Jurkat, Clone E6-1 (cell line): ENCODE results near the genes SLC26A9, MAPKAPK2 and FCMR.

DNA sequence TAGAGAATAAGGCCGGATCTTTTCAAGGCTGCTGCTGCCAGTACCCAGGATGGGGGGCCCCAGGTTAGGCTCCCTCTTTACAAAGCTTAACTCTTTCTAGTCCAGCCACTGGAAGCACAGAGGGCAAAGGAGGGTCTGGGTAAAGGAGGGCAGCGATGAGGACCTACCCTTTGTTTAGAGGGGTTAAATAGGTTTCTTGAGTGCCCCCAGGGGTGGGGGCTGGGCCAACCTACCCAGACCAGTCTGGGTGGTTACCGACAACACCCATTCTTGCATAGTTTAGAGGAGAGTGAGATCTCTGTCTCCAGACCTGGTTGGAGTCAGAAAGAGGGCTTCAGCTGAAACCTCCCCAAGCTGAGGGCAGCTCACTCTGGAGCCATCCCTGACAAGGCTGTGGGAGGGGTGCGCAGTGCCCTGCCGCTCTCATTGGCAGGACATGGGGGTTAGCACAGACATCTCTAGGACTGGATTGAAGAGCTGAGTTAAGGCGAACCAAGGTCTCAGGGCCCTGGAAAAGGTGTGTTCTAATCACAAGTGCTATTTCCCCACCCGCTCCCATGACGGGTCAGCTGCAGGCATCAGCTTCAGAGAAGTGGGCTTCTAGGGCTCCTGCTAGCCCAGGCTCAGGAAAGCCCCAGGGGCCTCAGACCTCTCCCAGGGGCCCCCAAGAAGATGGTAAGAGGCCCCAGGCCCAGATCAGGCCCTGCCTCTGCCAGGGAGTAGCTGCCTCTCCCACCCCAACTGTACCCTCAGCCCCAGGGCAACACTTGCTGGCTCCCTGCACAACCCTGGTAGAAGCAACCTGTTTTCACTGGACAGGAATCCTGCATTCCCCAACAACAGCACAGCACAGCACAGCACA lies 6.9 kb downstream of the BLACAT1 start:
- RRBS = no CpG with 5 or more reads among the region's 8 CpGs

- RRBS = no CpG with 5 or more reads among the region's 5 CpGs
Observed at GRCh38 chr1:205668970-205669445, 11.3 kb downstream of the SLC45A3 start.

DNA sequence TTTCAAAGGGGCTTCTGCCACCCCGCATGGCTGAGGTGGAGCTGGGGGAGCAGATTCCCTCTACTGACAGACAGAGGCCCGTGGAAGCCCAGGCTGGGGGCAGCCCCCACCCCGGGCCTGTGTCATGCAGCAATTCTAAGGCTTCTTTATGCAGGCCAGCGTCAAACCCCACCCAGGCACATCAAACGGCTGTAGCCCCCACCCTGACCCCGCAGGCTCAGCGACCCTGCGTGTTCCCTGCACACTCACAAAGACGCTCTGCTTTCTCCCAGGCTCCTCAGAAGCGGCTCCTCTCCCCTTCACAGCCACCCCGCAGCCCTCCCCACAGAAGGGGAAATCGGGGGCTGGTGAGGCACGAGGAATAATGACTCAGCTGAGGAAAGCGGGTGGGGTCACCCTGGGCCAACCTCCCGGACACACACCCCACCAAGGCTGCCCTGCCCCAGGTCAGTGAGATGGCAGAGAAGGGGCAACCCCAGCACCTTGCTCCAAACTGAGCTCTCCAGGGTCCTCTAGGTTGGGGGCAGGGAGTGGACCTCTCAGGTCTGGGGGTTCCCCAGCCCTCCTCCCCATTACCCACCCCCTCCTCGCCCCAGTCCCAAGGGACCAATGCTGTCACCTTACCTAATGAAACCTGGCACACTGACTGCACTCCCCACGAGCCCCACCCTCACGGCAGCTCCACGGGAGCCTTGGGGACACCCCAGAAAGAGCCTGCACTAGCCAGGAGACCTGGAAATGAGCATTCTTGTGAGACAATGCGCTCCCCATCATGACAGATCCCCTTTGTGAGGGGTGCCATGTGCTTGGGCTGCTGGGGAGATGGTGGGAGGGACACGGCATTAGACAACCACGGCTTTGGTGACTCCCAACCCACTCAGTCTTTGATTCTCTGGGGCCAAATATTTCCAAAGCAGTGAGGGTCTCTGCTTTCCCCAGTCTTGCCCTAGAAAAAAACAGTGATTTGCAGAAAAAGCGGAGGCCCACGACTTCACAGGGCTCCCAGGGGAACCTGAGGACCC lies 10.6 kb downstream of the SLC45A3 start:
- RRBS = no CpG with 5 or more reads among the region's 24 CpGs

DNA sequence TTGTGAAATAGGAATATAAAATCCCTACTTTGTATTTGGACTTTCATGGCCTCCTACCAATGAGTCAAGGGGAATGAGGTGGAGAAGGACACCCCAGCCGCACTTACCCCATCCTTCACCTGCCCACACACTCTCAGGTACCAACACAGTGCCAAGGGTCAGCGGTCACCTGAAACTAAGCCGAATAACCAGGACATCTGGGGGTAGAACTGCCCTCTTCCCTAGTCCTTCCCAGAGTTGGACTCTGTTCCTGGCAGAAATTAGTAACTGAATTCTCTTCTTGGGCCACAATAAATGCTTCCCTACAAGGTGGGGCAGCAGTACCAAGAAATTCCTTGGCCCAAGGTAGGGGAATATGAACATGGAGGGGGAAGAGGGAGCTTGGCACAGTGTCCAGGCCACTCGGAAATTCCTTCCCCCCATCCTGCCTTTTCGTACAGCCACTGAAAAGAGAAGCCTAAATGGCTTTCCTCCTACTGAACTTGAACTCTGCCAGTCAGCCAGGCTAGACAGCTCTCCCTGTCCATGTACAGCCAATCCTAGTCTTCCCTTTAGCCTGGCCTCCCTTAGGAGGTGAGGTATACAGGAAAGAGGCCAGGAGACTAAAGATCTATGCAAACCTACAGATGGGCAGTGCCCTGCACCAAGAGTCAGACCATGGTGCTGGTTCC lies 7.2 kb downstream of the SLC45A3 start:
- RRBS = no CpG with 5 or more reads among the region's 5 CpGs

- RRBS = 94% methylated on average over 2 of the region's 17 CpGs
Observed at GRCh38 chr1:205678128-205679271, 1.8 kb downstream of the SLC45A3 start.

- RRBS = no CpG with 5 or more reads among the region's 3 CpGs
Observed at GRCh38 chr1:205701011-205701541, 20.8 kb upstream of the SLC45A3 start.

- RRBS = no CpG with 5 or more reads among the region's 6 CpGs
Observed at GRCh38 chr1:205720194-205721051, 29.6 kb downstream of the NUCKS1 start.

DNA sequence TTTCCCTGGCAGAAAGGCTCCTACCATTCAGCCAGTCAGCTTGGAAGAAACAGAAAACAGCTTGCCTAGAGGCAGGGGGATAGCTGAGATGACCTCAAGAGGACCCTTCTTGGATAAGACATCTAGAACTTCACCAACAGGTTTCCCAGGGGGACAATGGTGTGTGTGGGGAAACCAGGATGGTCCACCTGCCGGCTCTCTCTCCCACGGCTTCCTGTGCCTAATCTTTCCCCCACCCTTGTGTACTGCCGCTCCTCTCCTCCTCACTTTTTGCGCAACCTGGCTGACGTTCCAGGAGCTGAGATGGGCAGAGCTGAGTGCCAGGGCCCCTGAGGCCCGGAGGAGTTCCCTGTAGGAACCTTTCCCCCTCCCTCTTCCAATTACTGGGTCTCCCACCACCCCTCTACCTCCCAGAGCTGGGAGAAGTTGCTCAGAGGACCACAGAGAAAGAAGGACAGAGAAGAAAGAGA lies 7.0 kb downstream of the SLC26A9 start:
- RRBS = no CpG with 5 or more reads among the region's 6 CpGs

- RRBS = no CpG with 5 or more reads among the region's 7 CpGs
Observed at GRCh38 chr1:205943307-205943712, at the start of gene SLC26A9. Gene SLC26A9 (minus strand): TSS chr1:205943456.

- RRBS = no CpG with 5 or more reads among the region's 12 CpGs
Observed at GRCh38 chr1:205983706-205984415, 19.3 kb downstream of the RAB7B start.

DNA sequence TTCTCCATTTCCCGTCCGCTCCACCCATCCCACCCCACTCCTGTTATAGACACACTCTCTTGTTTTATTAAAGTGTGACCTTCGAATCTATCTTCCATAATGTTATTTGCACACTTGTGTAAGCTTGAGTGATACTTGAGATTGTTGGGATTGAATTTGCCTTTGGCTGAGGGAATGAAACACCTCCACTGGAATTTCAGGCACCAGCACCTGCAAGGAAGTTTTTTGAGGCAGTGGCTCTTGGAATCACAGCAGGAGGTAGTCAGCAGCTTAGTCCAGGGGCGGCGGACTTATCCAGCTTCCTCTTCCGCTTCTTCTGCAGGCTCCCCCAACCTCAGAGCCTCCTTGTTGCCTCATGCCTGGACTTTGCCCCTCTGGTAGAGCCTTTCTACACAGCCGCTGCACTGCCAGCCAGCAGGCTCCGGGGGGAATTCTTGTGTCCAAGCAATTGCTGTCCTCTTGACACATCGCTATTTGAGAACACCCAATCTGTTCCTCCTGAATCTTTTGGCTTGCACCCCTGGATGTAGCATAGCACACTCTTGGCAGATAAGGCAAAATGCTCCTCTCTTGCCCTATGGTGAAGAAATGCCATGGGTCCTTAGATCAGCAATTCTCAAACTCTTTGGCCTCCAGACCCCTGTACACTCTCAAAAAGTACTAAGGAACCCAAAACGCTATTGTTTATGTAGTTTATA lies 4.4 kb upstream of the RHEX start:
- RRBS = no CpG with 5 or more reads among the region's 10 CpGs

DNA sequence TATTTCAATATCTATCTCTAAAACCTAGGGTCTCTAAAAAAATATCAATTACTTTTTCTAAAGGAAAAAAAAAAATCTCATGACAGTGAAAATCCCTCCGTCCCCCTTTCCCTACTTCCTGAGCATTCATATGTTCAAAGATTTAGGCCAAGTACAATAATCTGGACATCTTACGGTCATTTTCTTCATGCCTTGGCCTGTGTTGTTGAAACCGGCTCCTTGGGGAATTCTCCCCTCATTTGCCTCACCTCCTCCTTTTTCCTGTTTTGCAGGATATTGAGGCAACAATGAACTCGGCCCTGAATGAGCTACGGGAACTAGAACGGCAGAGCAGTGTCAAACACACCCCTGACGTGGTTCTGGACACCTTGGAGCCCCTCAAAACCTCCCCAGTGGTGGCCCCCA lies 9.5 kb upstream of the IKBKE start:
- RRBS = no CpG with 5 or more reads among the region's 7 CpGs

DNA sequence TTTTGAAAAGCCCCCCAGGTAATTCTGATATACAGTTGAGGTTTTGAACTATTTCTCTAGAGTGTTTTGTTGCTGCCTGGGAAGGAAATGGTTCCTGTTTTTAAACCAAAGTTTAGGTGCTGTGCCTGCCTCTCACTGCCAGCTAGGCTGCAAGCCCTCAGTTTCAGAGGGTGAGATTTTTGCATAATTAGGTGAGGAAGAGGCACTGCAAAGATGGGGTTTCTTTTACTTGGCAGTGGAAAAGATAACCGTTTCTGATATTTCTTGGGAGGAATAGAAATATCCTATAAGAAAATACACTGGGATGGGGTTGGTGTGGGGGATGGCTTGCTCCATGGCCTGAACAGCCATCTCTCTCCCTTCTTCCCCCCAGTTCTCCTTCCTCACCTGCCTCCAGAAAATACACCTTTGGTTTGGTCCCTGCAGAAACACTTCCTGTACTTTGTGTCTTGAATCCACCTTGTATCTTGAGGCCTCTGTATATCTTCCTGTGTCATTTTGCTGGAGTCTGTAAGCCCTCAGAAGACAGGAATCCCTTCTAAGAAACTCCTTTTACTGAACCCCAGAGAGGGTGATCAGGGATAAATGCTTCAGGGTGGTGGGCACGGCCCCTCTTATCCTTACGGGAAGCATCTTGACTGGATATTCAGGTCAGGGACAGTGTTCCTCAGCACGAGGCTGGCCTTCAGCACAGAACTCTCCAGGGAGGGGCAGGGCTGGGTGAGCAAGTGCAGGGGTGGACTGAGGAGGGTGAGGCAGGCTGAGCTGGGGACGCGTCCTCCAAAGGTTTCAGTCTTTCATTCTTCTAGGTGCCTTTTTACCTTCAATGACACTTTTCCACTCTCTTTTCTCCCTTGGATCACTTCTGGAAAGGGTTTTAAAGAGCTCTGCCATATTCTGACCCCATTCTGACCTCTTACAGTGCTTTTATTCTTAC lies 52.1 kb downstream of the RASSF5 start:
- RRBS = no CpG with 5 or more reads among the region's 6 CpGs

- RRBS = no CpG with 5 or more reads among the region's 4 CpGs
Observed at GRCh38 chr1:206609184-206609990, 2.9 kb downstream of the EIF2D start.

DNA sequence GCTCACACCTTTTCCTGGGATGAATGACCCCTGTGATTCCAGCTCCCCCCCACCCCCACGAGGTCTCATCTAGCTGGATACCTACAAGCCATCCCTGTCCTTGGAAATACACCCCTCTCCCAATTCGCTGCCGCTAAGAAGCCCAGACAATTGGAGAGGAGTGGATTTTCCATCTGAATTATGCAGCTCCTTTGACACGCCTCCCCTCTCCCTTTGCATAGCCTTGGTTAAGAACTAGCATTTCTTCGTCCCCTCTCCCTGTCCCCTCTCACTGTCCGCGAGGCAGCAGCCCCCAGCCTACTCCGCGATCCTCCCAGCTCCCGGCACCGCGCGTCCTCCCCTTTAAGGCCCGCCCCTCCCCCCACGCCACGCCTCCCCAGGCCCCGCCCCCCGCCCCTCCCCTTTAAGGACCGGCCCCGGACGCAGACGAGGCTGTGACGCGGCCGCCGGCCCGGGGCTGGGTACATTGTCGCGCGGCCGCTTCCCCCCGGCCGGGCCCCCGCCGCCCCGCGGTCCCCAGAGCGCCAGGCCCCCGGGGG lies at the start of gene MAPKAPK2:
TSS of gene MAPKAPK2 (plus strand) at position 435 of the 539 bp plus-strand sequence.
- RRBS = 2% methylated on average over 17 of the region's 39 CpGs

DNA sequence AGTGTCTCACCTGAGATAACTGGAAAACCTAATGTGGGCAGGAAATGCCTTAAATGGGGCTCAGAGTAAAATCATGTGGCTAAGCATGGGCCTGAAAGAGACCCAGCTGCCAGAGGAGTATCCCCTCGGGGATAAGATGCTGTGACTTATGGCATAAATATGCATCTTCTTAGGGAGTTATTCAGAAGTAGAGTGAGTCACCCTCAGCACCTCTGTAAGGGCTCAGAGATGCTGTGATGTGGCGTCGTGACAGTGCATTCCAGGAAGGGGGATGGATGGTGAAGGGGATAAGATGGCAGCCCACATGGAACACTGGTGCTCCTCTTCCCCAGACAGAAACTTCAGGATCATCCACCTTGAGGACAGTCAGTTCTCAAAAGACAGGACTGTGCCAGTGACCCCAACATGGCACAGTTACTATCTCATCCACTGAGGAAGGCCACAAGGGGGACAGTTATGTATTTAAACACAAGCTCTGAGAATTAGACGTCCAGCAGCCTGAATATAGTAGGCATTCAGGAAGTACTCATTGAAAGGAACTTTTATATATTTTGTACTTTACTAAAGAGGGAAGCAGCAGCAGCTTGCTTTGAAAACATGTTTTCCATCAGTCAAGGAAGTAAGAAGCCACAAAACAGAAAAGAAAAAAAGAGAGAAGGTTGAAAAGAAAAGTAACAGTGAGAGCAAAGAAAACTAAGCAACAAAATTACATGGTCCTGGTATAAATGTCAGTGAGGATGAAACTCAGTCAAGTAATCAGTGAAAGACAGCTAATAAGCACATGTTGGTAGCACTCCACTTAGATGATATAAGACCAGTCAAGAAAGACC lies 8.3 kb downstream of the IL24 start:
- RRBS = no CpG with 5 or more reads among the region's 4 CpGs

DNA sequence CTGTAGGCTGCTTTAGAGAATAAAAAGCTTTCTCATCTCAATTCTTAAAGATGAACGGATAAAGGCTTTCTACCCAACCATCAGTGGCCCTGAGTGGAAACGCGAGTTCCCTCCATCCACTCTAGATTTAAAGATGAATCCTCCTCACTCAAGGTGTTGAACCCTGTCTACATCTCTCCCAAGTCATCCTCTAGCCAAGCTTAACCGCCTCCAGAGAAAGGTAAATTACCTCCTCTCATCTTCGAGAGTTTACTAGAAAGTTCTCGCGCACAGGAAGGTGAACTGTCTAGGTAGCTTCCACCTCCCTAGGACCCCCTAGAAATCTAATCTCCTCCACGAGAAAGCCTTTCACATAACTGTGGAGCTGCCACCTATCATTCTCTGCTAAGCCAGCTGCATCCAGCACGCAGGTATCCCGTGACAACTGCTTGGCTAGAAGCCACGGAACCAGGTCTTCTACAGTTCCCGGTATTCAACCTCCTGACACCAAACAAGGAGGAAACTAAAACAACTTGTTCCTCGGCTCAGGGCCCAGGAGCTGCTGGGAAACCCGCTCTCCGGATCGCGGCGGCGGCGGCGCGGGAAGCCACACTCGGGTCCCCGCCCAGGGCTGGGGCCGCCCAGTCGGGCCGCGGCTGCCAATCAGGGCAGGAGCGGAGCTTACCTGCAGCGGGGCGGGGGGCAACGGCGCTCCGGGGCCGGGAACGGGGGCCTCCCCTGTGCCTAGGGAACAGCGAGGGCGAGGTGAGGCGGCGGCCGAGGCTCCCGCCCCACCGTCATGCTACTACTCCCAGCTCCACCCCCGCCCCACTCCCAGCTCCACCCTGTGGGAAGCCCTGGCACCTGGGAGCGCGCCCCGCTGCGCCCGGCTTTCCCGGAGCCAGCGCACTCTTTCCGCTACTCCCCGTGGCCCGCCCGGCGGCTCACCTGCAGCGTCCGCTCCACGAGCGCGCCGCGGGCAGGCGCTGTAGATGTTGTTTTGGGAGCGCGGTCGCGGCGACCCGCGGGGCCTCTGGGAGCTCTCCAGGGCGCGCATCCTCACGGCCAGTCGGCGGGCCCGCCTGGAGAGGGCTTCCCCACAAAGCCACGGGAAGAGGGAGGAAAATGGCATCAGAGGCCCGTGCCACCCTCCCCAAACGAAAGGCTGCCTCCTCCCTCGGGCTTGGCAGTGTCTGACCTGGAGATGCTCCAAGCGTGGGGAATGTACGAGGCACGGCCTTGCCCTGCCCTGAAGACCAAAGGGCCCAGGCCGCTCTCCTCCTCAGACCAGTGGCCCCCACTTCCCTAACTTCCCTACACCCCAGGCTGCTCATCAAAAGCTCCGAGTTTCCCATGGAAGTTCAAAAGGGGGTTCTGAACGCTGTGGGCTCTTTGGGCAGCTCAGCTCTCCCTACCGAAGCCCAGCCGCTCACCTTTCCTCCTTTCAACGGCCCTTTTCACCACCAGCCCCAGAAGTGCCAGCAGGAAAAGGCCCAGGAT lies 12.1 kb downstream of the IL24 start:
- RRBS = 95% methylated on average over 9 of the region's 90 CpGs

GRCh38 chr1:206921805-206922399 lies at the start of gene FCMR:
Gene FCMR (minus strand): TSS chr1:206921941.
- RRBS = no CpG with 5 or more reads among the region's 8 CpGs

DNA sequence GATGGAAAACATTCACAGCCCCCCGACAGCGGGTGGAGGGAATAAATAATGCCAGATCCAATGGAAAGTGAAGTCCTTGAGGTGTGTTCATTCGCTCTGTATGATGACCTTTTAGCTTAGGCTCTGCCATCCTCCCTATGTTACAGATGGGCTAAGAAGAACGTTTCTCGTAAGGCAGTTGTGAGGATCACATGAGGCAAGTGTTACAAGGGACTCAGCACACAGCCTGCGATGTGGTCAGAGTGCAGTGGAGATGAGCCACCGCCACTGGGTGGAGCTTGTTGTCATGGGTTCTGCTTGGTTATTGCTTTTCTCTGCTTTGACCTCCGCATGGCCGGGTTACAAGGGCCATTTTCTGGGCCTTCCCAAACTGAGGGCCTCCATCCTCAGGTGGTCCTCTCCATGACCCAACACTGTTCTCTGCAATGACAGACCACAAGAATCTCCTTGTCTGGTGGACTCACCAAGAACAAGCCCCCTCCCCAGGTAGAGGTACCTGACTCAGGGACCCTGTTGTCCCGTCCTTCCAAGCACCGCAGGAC lies 3.6 kb upstream of the FCMR start:
- RRBS = no CpG with 5 or more reads among the region's 11 CpGs

DNA sequence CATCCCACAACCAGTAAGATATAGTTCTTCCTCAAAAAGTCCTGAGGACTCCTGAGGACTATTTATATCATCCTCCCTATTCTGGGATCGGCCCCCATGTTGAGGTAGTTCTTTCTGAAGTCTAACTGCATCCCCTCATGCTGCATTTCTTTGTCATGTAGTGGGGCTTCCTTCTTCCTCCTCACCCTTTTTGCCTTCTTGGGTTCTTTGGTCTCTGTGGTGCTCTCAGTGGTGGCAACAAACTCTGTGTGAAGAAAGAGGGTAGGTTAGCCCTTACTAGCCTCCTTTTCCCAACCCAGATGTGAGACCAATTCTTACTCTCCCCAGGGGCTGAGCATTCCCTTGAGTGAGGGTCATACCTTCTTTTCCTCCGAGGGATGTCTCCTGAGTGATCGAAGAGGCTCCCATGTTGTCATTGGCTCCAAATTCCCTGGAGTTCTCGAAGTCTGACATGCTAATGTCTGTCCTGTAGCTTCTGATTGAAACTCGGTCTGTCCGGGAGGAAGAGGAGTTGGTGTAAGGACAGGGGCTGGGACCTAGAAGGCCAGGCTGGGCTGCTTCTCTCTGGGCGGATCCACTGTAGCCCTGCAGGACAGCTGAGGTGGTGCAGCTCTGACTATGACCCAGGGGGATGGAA lies 9.7 kb upstream of the FCMR start:
- RRBS = no CpG with 5 or more reads among the region's 7 CpGs